Metastatic Lung Carcinoma in the Adrenal Gland (tissue), 1 donor: ENCODE results near the gene KNCN.

GRCh38 chr1:44803007-44803433, 2.8 kb downstream of the PLK3 start:
- PRO-cap, result no peak

- PRO-cap, result no peak
Observed at GRCh38 chr1:45346319-45347330, 6.7 kb downstream of the TOE1 start.

DNA sequence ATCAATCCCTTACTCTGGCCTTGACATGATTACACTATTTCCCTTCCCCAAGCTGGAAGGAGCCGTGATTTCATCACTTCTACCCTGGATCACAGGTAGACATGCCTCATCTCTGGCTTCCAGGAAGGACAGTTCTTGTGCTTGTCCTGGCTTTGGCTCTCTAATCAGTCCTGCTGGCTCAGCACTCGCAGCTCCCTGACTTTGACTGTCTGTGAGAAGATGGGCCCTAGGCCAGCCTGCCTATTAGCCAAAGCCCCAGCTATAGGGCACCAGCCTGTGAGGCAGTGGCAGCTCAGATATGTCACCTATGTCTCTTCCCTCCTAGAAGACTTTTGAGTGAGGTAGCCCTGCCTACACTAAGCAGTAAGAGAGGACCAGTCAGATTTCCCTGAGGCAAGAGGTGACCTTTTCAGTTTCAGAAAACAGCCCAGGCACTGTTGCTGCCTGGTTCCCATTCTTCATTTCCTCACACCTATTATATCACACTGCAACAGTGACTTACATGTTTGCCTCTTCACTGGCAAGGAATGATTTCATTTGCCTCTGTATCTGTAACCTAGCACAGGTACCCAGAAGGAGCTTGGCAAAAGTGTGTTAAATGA, 9.3 kb downstream of the TOE1 start:
- PRO-cap, result no peak

DNA sequence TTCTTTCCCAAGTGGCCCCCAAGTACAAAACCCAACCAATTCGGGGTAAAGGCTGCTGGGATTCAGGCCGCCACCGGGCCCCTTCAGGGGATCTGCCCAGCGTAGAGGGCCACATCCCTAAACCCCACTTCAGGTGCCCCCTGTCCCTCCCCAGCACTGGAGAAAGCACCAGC, 668 bp downstream of the PRDX1 start:
- PRO-cap, result no peak

DNA sequence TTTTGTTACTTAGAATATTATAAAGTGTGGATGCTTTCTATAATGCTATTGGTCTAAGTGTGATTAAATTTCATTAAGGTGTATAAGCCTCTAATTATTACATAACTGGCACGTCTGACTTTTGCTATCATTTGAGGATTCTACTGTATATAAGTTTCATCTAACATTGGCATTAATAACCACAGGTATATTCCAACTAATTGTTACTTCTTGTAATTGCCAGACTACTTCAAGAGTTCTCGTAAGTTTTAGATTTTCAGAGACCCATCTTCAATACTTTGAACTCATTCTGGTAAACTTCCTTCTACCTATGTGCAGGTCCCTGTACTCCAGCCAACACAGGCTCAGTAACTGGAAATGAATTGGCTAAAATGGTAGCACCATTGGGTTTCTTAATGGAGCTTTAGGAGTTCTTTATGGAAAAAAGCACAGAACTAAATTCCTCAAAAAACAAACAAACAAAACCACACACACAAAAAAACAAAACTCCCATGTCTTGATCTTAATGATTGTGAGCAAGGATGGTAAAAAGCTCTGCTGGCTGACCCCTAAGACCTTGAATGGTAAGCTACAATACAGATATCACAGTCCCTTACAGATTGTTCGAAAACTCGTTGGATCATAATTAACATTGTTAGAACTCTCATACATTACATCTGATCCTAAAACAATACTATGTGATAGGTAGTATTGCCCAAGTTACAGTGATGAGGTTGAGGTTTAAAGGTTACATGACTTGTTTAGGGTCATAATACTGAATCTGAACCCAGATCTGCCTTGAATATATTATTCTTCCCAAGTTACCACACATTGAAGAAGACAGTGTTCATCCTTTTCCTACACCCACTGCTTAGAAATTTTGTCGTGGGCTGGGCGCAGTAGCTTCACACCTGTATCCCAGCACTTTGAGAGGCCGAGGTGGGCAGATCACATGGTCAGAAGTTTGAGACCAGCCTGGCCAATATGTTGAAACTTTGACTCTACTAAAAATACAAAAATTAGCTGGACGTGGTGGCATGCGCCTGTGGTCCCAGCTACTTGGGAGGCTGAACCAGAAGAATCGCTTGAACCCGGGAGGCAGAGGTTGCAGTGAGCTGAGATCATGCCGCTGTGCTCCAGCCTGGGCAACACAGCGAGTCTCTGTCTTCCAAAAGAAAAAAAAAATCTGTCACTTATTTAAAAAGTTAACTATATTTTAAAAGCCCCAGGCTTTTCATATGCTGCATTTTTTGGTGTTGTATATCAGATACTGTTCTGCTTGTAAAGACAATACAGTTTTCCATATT, 14.4 kb downstream of the CCDC17 start:
- PRO-cap, result no peak

DNA sequence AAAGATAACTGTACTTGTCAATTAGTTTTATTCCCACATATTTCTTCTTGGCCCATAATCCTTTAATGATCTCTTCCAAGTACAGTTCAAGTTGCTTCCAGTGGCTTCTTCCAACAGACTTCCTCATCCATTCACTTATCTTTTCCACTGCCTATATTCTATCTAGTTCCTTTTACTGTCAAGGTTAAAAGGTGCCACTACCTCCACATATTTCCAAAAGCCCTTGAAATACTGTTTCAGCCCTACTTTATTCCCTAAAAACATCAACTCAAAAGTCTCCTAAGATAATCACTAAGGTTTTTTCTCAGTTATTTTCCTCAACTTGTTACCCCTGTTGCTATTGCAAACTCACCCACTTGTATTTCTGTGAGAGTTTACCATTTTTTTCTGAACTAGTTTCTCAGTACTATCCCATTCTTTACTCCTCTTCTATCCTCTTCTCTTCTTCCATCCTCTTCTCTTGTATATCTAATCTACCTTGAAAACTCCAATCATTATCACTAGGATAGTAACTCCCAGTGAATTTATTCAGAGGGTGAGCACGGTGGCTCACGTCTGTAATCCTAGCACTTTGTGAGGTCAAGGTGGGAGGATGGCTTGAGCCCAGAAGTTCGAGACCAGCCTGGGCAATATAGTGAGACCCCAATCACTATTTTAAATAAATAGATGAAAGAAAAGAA, 14.4 kb upstream of the CCDC17 start:
- PRO-cap, result no peak

- PRO-cap, result no peak
Observed at GRCh38 chr1:45822542-45823011, 19.2 kb downstream of the MAST2 start.

DNA sequence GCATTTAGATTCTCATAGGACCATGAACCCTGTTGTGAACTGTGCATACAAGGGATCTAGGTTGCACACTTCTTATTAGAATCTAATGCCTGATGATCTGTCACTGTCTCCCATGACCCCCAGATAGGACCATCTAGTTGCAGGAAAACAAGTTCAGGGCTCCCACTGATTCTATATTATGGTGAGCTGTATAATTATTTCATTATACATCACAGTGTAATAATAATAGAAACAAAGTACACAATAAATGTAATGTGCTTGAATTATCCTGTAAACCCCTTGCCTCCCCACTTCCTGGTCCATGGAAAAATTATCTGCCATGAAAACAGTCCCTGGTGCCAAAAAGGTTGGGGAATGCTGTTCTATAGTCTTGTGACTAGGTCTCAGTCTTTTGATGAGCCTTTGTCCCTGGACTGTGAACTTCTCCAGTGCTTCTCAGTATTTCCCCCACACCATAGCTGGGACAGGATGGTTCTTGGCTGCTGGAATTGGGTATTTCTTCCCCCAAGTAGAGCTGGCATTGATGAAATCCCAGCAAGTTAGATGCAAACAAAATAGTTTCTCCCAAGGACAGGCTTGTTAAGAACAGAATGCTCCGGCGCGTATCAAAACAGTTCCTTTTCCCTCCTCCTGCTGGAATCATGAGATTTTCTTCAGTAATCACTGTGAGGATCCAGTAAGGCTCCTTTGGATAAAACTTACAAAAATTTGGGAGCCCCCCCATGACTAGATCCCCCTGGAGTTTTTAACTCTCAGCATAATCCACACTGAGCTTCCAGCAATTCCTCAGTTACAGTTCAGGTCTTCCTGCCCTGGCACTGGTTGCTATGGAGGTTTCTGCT, 162.7 kb downstream of the PIK3R3 start:
- PRO-cap, result no peak

- PRO-cap, result bidirectional peak, plus-strand start at chr1:46132082, minus-strand start at chr1:46131767
Observed at GRCh38 chr1:46132015-46132317, 463 bp downstream of the PIK3R3 start.

GRCh38 chr1:46180203-46180825, 4.0 kb upstream of the P3R3URF start:
- PRO-cap, result unidirectional peak, plus-strand start at chr1:46180532

DNA sequence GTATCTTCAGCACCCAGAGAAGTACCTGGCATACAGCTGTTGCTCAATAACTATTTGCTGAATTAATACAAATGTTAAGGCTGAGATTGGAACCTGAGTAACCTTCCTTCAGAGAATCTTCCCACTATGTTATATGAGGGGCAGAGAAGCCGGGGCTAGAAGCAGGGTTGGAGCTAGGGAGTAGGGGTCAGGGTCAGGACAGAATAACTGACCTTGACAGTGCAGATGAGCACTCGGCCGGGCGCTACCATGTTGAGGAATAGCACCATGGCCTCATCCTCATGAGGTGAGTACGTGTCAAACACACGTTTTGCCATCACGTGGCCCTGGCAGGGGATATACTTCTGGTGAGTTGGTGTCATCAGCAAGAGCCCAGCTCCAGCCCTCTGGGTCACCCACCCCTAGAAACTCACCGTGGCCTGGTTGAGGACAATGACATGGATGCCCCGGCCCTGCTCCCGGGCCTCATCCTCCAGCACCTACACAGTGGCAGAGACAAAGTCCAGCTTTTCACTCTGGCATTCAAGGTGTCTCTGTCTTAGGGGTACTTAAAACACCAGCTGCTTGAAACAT, 2.5 kb downstream of the POMGNT1 start:
- PRO-cap, result no peak

GRCh38 chr1:46285420-46285819, 18.0 kb downstream of the LRRC41 start:
- PRO-cap, result no peak

DNA sequence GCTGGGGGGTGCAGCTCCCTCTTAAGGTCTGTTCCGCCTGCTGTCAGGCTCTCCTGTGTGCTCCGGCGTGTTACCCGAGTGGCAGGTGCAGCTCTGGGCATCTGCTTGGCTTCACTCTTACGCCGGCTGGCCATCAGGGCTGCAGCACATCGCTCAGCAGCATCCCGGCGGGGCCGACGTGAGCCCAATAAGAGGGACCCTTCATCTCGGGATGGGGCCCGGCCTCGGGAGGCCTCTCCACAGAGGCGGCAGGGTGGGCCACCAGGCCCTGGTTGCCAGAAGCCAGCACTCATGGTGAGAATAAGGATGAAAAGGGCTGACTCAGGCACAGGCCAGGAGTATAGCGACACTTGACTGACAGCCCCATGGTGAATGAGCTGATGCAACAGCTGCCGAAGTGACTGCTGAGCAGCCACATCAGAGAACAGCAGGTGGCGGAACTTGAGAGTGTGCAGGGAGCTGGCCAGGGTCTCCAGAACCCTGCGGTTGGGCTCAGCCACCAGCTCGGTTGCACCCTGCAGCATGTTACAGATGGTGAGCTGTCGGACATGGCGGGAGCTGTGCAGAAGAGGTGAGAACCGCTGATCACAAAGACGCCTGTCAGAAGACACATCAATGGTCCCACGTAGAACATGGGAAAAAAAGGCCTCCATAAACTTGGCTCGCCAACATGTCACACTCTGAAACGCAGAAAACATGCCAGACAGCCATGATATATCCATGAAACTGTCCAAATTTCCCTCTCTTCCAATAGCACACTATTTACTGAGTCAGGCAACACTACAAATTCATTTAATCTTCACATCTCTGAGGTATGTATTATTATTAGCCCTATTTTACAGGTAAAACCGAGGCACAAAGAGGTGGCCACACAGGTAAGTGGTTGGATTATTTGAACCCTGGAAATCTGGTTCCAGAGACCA, 17.3 kb downstream of the LRRC41 start:
- PRO-cap, result no peak

GRCh38 chr1:46301833-46302487, 1.5 kb downstream of the LRRC41 start:
- PRO-cap, result no peak

DNA sequence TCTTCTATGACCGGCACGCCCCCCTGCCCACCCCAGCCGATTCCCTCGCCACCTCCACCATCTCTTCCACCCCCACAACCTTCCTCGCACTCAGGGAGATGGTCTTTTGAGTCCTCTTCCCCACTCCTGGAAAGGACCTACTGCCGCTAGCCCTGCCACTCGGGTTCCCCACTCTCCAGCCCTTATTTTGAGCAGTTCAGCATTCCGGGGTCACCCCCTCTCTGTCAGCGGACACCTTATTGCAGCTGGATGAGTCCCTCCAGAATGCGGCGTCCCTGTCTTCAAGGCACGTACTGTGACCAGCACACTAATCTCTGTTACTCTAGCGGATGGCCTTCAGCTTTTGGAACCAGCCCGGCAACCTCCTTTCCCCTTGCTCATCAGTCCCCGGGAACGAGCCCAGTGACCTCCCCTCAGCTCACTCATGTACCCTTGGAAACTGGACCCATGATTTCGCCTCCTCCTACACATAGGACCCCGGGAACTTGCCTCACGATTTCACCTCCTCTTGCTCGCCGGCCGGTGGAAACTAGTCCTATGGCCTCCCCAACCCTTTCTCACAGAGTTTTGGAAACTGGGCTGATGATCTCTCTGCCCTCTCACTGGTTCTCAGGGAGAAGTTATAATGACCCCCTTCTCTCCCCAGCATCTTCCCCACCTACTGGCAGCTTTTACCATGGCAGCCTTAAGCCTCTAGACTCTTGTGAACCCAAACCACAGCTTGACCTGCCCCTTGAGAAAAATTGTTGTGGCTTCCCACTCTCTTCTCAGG, 1.2 kb downstream of the NSUN4 start:
- PRO-cap, result bidirectional peak, plus-strand start at position 376 of the sequence, minus-strand start at position 297 of the sequence

DNA sequence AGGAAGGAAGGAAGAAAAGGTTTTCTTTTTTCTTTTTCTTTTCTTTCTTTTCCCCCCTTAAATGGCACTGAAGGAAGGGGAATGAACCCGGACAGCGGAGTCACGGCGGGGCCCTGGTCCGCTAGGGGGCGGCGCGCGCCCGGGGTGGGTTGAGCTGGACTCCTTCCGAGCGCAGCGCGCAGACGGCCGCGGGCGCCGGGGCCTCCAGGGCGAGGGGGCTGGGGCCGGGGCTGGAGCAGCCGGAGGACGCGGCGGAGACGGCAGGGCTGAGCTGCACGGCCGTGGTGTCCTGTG, 2.5 kb downstream of the TMEM275 start:
- PRO-cap, result unidirectional peak, plus-strand start at position 181 of the sequence

- PRO-cap, result no peak
Observed at GRCh38 chr1:46551408-46551829, at the start of gene KNCN. Gene KNCN, minus strand, starts transcription at chr1:46551647.

DNA sequence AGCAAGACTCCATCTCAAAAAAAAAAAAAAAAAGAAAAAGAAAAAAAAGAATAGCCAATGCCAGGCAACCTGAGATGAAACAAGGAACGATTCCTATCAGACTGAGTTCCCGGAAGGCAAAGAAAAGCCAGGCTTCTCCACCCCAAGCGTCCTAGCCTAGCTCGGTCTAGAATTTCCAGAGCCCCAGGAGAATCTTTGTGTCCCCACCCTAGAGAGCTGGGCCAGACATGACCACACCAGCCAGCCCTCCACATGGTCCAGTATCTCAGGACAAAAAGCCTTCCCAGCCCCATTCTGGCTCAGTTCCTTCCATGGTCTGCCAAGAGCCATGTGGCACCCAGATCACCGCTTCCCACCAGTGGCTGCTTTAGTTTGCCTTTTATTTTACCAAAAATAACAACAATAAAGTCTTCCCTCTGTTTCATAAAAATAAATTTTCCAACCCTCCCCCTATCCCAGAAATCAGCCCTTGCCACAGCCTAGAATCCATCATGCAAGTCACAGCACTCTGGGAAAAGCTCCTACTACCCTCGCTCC, 3.4 kb upstream of the MKNK1 start:
- PRO-cap, result no peak

- PRO-cap, result no peak
Observed at GRCh38 chr1:46960878-46961603, 19.8 kb upstream of the CYP4A11 start.

DNA sequence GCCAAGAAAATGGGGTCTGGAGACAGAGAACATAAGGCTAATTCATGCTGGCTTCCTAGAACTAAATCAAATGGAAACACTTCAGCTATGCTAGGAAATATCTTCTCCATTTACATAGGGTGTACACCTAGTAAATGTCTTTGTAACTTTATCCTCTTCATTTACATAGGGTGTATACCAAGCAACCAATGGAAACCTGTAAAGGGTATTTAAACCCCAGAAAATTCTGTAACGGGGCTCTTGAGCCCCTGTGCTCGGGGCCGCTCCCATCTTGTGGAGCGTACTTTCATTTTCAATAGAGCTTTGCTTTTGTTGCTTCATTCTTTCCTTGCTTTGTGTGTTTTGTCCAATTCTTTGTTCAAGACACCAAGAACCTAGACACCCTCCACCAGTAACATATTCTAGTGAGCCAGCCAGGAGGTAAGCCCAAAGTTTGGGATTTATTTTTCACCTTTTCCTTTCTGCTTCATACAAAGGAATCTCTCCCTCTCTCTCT, 19.5 kb upstream of the CYP4X1 start:
- PRO-cap, result no peak